Renal cortical epithelial cell (primary cell): ENCODE measurements around a stretch of chr17.

DNA sequence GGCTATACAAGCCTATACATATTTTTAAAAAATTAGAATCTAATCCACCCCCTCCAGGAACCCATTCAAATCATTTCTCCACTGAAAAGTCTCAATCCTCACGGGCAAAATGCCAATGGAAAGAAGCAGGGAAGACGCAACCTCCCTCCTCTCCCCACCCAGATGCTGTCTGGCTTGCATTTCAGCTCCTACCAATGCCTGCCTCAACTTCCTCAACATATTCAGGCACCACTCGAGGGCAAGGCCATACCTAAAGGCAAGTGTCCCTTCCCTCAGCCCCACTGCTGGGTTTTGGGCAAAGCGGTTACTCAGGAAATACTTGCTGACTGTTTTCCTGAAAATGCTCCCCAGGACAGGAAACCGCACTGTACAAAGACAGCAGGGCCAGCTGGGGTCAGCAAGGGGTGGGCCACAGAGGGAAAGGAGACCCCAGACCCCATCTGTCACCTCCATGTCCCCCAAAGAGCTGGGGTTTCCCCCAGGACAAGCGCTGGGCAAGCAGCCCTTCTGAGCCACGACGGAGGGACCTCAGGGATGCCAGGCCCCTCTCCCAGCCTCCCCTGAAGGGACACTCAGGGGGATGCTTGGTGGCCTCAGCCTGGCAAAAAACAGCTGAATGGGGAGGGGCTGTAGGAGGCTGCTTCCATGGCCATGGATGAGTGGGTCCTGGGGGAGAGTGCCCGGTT, 47.7 kb upstream of the DOC2B start:
- RRBS = no CpG with 5 or more reads among the region's 9 CpGs

DNA sequence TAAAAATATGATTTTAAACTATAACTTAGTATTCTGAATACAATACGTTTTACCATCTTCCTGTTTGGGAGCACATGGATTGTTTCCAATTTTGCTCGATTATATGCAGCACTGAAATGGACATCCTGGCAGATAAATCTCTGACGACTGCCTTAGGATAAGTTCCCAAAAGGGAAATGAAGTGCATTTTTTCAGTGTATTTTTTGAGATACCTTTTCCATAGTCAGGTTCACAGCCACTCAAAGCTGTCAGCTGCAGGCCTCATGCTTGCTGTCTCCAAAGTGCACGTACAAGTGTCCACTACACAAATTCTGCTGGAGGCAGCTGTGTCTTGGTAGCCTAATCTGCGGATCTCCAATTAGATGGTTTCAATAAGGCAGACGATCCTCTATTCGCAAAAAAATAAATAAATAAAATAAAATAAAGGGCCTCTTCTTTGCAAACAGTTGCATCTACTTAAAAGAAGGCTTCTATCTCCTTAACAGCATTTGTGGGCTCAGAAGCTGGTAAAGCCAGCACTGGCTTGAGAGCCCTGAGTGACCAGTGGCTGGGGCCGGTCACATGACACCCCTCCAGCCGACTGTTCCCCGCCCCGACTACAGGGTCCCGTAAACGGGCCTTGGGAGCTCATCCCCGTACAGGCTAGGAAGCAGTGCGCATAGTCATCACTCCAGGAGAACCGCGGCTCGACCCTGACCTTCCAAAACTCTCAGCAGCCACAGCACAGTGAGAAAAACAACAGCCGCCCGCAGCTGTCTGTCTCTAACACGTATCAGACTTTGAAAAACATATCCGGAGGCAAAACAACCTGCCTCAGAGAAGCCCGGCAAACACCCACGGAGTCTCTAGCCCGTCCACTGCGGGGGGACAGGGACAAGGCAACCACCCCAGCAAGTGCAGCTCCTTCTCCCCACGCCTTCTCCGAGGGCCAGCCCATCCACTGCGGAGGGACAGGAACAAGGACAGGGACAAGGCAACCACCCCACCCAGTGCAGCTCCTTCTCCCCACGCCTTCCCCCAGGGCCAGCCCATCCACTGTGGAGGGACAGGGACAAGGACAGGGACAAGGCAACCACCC, 18.7 kb downstream of the RPH3AL start:
- RRBS = no CpG with 5 or more reads among the region's 30 CpGs

DNA sequence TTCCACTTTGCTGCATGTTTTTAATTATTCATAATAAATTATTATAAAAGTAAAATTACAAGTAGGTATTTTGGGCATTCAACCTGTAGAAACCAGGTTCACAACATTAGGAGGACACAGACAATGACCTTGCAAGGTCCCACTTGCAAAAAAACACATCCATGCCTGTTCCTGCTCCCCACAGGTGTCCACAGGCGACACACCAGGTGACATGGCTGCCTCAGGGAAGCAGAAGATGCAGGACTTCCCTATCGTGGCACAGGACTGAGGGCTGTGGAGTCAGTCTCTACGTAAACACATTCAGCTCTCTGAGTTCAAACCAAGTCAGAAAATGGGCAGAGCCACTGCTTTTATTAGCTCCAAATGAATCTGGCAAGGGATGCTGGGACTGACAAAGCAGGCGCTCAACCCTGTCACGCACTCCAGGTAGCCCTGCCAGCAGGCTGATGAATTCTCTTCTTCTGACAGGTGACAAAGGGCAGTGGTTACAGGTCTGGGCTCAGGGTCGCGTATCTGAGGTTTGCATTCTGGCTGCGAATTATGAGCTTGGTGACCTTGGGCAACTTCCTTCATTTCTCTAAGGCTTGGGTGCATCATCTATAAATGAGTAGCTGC, 9.5 kb downstream of the RPH3AL start:
- RRBS = no CpG with 5 or more reads among the region's 8 CpGs

DNA sequence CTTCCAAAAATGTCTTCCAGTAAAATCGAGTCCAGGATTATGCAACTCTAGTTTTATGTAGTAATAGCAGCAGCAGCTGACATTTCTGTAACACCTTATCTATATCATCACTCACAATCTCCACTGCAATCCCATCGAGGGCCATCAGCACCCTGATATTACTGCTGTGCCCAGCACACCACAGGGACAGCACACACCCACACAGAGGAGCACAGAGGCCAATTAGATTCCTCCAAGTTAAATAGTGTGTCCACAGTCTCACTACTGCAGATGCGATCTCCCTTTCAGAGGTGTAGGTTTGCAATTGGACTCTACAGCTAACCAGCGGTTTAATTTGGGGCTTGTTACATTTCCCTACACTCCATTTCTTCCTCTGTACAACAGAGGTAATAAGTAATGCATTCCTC, 2.9 kb downstream of the RPH3AL start:
- RRBS = no CpG with 5 or more reads among the region's 4 CpGs

GRCh38 chr17:489722-490660, 79.9 kb downstream of the C17orf97 start:
- RRBS = no CpG with 5 or more reads among the region's 50 CpGs

DNA sequence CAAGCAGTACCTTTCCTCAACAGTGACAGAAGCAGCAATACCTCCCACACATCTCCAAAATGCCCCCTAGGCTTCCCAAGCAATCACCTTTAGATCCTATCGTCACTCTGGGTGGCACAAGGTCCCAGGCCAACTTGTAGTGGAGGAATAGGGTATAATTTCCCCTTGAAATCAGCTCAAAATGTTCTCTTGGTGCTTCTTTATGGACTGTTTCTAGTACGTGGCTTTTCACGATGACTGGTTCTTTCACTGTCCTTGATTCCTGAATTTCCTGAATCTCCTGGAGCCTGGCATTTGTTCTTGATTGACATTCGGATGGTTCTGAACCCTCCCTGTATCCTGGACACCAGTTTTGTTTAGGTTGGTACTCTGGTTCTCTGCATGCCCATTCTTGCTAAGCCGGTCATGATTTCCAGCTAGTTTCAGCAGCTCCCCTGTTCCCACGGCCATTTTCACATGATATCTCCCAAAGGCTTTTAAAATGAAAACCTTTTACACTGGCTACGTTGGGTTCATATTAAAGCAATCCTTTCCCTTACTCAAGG, 6.9 kb upstream of the VPS53 start:
- RRBS = no CpG with 5 or more reads among the region's 7 CpGs

DNA sequence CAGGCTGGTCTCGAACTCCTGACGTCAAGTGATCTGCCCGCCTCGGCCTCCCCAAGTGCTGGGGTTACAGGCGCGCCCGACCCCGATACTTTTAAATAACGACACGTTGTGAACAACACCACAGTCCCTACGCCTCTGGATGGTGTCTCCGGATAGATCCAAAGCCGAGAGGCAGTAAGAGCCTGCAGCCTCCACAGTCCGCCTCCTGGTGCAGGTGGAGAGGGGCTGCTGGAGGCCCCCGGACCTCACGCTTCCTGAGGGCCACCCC, 737 bp upstream of the TLCD3A start:
- RRBS = 2% methylated on average over 3 of the region's 16 CpGs

DNA sequence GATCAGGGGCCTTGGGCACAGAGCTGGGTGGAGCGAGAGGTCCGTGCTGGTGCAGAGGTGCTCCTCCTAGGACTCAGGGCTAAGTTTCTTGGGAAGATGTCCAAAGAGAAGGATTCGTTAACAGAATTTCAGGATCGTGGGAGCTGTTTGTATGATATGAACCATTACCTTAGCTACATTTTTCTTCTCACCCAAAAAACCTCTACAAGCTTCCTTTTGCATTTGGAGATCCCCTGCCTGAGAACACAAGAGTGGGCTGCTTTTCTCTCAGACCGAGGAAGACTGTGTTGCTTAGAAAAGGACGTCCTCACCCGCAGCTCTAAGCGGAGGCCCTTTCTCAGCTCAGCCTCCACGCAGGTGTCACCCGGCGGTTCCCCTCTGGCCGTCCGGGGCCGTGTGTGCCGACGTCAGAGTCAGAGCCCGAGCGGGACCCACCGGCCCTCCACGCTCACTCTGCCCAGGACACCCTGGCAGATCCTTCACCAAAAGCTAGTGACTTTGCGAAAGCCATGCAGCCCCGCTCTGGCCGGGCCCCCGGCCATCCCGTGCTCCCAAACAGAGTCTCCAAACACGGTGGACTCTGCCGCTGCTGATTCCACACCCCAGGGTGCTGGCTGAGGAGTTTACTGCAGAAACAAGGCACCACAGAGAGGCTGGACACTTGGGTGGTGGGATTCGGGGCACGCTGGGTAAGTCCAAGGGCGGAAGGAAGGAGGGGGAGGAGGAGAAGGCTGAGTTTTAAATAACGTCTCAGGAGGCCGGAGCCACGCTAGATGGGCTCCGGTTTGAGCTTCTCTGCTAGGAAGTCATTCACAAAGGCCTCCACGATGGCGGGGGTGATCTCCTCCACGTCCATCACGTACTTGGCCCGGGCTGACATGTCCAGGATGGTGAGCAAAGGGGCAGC, 18.3 kb downstream of the MRM3 start:
- RRBS = 93% methylated on average over 14 of the region's 39 CpGs

DNA sequence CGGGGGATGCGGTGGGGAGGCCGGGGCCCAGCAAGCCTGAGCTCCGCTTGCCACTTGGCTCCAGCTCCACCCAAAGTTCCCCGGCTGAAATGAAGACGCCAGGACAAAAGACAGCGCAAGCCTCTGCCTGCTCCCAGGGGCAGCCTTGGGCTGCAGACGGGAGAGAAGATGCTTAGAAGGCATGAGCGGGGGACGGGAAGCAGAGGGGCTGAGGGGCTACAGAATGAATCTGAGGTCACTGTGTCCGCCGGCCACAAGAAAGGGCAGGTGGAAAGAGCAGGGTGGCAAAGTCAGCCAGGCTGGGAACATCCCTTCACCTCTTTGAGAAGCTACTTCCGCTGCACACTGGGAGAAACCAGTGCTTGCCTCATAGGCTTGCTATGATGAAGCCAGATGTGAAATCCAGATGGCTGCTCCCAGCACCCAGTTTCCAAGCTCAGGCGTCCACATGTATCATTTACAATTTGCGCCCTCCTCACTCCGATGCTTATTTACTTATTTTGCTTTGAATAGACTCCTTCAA, 69.1 kb downstream of the MRM3 start:
- RRBS = 34% methylated on average over 3 of the region's 16 CpGs

GRCh38 chr17:950395-950920, 29.1 kb downstream of the NXN start:
- RRBS = no CpG with 5 or more reads among the region's 16 CpGs

DNA sequence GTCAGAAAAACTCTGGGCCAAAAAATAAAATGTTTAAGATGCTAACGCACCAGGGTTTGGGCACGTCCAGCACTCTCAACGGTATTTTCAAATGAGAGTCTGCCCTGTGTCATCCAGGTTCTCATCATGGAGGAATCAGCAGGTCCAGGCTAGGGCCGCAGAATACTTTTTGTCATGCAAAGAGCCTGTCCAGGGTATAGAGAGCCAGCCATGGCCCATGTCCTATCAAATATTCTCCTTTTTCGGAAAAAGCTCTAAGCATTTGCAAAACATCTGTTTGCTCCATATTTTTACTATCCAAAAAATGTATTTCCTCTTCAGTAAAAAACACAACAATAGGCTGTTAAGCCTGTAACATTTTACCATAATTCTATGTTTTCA, 2.3 kb downstream of the NXN start:
- RRBS = no CpG with 5 or more reads among the region's 5 CpGs

DNA sequence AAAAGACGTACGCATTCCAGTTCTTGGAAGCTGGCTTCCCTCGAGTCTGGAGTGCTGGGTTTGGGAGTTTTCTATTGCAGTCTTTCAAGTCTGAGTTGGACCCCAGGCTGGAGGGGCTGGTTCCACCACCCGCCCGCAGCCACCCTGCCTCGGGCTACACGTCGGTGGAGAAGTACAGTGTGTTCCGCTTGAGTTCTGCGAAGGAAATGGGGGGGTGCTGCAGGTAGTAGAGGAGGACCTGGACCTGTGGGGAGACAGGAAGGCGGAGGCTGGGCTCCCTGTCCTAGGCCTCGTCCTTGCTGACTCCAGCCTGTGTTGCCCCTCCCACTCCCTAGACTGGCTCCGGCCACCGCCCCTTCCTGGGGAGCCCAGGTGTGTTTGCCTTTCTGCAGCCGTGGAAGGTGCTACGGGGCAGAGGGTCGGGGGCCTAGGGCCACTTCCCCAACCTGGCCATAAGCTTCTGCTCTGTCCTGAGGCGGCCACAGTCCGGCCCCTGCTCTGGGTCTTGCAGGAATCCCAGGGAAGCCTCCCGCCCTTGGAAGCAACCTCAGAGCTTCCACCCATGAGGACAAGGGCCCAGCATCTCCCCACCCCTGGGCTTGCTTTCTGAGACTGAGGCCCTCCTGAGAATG, 9.1 kb downstream of the TIMM22 start:
- RRBS = no CpG with 5 or more reads among the region's 20 CpGs

GRCh38 chr17:1030242-1031224, 33.6 kb downstream of the TIMM22 start:
- RRBS = 72% methylated on average over 8 of the region's 31 CpGs

GRCh38 chr17:1075207-1075603, 78.3 kb downstream of the TIMM22 start:
- RRBS = no CpG with 5 or more reads among the region's 12 CpGs

GRCh38 chr17:1078619-1079419, 81.9 kb downstream of the TIMM22 start:
- RRBS = 39% methylated on average over 6 of the region's 48 CpGs

DNA sequence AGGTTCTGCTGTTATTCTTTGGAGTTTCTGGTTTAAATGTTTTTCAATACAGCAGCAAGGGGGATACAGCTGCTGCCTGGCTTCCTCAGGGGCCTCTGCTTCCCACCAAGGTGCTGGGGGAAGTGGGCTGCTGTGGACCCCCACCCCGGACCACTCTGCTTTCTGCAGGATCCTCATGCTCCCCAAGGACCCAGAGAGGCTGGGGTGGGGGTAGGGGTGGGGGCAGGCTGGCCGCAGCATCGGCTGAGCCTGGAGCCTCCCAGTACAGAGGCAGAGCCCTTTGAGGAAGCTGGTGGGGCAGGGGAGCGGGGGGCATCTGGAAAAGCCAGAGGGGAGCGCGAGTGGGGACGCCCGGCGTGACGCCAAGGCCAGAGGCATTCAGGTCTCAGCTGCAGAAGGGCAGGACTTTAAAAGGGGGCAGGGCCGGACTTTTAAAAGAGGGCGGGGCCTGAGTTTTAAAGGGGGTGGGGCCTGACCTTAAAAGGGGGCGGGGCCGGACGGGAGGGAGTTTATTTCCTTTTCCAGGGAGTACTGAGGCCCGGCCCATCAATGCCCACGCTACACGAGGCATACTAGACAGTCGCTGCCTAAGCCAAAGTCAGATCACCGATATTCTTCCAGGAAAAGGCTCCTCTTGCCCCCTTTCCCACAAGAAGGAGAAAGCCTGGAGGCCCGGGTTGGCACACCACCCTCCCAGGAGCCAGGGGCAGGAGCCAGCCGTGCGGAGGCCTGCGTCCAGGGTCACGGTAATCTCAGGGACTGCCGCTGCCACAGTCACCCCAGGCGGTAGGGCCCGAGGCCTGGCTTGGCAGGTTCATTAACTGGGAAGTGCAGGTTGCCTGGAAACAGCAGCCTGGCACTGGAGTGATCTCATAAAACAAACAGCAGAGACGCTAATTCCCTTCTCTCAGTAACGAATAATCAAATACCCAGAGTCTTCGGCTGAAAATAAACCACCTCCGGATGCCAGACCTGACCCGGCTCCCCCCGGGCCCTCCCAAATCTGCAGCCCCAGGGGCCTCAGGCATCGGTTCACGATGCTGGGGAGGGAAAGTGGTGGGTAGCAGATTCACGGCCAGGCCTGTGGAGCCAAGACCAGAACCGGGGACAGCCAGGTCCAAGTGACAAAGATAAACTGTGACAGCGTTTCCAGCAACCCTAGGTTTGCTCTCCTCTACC, 90.6 kb downstream of the TIMM22 start:
- RRBS = 9% methylated on average over 7 of the region's 39 CpGs

DNA sequence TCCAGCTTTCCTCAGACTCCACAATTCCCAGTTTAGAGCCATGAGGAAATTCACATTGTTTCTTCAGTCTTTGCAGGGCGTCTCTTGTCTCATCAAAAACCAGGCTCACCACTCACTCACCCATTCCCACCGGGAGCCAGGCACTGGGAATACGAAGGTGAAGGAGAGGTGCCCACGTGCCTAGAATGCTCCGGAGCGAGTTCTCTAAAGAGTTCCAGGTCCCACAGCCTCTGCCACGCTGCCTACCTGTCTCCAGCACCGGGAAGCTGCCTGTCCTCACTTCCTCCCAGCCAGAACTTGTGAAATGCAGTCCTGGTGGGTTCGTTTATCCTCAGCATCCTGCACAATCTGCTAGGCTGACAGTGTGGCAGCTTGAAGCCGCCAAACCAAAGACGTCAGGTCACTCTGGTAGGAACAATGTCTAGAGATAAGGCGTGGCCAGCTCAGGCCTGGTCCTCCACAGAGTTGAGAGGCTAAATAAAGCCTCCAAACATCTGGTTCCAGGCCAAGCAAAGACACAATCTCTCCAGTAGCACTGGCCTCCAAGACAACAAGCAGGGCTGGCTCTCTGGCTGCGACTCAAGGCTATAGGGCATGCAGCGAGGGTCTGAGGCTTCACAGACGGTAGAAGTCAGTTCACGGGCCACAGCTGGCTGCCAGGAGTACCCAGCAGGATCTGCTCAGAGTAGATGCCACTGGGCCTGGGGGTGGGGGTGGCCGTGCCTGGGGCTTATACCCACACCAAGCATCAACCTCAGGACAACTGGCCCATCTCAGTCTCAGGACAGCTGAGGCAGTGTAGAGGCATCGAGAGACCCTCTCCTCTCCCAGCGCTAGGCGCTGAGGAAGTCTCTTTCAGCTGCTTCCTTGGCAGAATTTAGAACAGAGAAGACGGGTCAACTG, 75.6 kb downstream of the ABR start:
- RRBS = 81% methylated on average over 7 of the region's 21 CpGs

DNA sequence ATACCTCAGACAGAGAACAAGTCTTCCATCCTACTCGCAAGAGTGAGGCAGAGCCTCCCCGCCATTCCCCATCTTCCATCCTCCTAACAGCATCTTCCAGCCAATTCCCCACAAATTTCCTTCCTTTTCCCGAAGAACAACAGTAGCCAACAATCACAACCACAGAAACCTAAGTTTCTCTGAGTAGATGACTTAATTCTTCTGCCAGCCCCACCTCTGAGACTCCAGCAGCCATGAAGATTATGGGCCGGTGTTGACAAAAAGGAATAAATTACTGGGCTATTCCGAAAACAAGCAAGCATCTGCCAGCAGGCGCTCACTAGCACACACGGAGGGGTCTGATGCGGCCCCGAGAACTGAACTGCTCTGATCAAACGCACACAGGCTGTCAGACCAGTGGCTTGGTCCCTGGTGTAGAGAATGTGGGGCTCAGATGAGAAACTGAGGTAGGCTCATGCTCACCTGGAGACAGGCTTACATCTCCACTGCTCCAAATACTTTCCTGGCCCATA, 5.7 kb downstream of the ABR start:
- RRBS = no CpG with 5 or more reads among the region's 10 CpGs

GRCh38 chr17:1200988-1201774, 21.4 kb upstream of the ABR start:
- RRBS = 87% methylated on average over 6 of the region's 29 CpGs

GRCh38 chr17:1344442-1345190, 55.4 kb downstream of the YWHAE start:
- RRBS = no CpG with 5 or more reads among the region's 10 CpGs